M059J (cell line): ENCODE data around the genes CYP51A1, ANKIB1, TFPI2 and GNGT1.

DNA sequence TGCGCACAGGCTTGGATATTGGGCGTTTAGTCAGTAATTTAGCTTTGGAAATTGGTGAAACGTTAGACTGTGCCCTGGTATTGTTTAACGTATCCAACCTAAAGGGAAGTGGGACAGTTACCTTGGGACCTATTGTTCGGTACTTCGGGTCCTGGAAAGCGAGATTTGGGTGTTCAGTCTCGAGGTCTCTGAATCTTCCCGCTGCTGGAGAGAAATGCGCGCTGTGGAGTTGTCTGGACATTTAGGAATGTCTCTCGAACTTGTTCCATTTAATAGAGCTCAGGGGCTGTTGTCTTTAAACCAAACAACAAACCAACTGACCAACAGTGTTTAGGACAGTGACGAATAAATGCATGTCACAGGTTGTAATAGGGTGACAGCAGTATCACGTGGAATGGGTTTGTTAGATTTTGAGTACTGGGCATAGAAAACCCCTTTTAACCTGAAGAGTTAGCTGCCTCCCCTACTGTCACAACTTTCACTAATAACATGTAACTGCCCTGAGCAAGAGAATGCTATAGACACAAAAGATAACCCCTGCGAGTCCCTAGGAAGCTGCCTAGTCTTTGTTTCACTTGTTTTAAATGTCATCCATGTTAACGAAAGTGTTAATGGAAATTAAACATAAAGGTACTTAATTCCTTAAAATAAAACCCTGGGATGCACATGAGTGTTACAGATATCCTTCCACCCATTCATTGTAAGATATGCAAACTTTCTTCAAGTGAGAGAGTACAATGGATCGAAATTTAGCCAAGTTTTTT is 1.1 kb downstream of the CDK14 start:
- RAMPAGE, long total RNA, result no peak

DNA sequence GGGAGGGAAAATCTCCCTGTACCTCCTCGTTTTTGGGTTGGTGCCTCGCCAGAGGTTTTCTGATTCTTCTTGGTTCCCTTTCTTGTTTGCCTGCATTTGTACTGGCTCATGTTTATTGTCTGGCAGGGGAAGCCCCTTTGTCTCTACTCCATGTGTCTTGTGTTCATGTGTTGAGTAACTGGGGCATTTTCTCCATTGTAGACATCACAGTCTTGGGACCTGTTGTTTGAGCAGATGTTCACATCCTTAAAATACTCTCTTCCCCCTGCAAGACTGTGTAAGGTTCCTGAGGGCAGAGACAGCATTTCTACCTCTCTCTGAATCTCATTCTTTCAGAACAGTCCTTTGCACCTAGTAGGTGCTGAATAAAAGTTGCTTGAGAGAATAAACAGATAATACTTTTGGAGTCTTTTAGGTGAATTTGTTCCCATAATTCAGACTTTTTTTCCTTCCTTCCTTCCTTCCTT is 25.1 kb downstream of the CDK14 start:
- RAMPAGE, long total RNA, result no peak

DNA sequence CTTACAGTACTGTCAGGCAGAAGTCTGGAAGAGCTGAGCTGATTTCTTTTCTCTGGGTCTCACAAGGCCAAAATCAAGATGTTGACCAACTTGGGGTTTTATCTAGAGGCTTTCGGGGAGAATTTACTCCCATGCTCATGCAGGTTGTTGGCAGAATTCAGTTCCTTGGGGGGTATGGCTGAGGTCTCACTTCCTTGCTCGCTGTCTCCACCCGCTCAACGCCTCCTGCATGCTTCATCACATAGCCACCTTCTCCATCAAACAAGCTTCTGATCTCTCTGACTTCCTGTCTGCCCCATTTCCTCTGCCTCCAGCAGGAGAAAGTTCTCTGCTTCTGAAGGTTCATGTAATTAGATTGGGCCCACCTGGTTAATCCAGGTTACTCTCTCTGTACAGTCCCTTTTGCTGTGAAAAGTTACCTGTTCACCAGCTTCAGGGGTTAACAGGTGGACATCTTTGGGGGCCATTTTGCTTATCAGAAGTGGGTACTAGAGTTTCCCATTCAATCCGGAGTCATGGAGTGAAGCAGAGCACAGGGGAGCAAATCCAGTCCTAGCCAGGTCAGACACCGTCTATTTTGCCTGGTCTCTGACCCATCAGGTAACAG is 179.0 kb upstream of the FZD1 start:
- RAMPAGE, long total RNA, result no peak

DNA sequence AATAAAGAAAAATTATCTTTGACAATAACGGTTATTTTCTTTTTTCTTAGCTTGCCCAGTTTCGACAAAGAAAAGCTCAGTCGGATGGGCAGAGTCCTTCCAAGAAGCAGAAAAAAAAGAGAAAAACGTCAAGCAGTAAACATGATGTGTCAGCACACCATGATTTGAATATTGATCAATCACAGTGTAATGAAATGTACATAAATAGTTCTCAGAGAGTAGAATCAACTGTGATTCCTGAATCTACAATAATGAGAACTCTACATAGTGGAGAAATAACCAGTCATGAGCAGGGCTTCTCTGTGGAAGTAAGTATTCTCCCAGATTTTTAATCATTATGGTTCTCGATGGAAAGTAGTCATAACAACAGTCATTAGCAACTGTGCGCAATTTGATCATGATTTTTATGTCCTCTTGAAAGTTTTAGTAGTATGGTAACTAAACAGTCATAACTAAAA is 33.0 kb downstream of the AKAP9 start:
- RAMPAGE, long total RNA, result no peak

- RAMPAGE, long total RNA, result no peak
These were observed 60.2 kb downstream of the AKAP9 start for GRCh38 chr7:92000648-92001561.

DNA sequence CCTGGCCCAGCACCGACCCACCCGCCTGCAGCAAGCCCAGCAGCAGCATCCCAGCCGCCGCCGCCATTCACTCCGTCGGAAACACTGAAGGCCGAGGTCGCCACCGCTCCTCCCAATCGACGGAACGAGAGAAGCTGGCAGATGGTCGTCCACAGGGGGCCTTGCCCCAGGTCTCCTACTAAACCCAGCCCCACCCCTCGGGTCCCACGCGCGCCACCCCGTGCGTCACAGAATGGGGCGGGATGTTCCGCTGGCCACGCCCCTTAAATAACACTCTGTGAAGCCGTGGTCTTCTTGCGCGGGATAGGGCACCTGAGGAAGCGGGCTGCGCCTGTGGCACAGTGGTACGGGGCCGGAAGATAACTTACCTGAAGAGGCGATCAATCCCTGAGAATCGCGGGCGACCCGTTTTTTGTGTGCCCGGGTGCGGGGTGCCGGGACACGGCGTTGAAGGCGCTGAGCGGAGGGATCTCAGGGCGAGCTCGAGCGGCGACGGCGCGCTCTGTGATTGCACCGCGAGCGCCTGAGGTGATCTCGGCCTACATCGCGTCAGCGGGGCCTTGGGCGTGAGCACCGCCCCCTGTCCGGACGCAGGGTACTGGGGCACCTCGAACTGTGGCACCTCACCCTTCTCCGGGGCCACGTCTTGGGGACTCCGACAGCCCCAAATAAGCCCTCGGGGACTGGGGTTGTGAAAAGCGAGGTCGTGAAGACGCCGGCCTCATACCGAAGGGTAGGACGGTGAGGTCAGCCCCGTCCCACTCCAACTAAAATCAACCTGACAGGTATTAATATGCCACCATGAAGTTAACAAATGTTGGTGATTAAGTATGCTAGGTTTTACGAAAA is at the start of gene CYP51A1:
Gene CYP51A1, minus strand, starts transcription at position 180 of the 849 bp plus-strand sequence.
- RAMPAGE, long total RNA, result no peak

DNA sequence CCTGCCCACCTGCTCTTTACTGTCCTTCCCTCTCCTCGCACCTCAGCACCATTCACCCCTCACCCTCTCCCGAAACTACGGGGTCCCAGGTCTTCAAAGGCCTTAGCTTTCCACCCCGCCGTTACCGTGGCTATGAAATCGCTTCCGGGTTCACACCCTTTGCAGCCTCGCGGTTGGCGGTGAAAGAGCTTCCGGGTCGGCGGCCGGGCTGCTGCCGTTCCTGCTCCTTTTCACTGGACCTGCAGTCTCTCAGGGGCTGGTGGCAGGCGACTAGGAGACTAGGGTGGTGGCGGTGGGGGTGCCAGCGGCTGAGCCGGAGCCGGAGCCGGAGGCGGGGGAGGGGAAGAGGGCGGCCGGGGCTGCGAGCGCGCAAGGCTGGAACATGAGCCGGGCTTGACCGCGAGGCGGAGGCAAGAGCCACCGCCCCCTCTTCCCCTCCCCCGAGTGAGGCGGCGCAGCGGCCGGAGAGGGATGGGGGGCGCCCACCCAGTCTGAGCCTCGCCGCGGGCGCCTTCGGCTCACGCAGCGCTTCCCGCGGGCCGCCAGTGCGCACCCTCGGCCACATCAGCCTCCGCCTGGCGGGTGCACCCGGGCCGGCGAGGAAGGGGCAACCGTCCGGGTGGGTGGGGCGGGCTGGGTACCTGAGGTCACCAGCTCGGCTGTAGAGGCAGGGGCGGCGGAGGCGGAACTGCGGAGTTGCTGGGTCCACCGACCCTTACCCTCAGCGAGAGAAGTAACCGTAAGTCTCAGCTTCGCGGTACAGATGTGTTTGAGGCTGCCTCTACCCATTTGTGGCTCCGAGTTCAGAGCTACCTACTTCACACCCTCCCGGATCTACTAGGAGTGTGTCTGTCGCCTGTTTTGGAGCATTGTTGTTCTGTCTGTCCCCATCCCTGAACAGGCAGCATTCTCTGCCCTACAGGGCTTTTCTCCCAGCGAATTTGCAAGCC is at the start of gene ANKIB1:
Gene ANKIB1, plus strand, starts transcription at position 194 of the 950 bp plus-strand sequence.
- RAMPAGE, long total RNA, result no peak

DNA sequence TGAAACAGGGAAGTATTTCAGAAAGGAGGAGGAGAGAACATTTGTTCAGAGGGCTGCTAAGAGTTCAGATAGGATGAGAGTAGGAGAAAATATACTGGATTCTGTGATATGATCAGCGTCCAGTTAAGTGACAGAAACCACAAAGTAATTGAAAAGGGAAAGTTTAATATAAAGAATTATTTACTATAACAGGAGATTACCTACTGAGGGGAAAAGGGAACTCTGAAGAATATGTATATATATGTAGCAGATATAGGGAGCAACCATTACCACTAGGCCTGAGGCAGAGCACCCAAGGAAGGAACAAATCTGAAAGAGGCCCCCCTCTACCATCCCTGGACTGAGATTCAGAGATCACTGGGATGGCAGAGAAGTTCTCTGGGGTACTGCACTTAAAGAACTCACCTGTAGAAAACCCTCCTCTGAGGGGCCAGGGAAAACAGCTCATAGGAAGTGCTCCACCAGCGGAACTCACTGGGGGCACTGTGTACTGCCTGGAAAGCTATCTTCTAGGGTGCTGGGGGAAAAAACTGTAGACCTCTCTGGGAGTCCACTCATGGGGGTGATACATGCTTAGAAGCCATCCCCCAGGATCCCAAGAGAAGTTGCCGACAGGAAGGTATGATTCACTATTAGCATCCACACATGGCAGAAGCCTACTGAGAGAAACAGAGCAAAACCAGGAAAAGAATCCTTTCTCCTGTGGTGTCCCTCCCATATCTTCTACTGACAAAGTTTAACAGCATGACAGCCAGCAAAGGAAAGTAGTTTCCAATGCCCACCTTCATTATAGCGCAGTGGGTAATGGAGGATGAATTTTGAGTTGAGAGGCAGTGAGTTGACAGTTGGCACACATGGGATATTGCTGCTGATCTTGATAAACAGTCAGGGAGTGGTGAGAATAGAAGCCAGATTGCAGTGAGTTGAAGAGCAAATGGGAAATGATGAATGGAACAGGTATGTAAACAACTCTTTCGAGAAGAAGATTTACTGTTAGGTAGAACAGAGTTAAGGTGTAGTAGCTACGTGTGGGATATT is 20.7 kb downstream of the ANKIB1 start:
- RAMPAGE, long total RNA, result no peak

DNA sequence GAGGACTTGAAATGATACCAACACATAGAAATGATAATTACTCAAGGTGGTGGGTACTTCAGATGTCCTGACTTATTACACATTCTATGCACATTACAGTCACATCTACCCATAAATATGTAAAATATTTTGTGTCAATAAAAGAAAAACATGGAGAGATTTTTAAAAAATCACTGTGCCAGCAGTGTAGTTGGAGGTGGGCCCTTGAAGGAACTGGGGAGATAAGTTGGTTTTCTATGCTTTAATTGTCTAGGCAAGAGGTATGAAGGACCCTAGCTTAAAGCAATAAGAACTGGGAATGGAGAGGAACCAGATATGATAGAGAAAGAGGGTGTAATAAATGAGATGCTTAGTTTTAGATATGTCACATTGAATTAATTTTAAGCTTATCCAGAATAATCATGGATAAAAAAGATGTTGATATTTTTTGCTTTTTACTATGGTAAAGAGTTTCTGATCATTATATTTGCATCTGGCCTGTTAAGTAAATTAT is 76.6 kb upstream of the GATAD1 start:
- RAMPAGE, long total RNA, result no peak

DNA sequence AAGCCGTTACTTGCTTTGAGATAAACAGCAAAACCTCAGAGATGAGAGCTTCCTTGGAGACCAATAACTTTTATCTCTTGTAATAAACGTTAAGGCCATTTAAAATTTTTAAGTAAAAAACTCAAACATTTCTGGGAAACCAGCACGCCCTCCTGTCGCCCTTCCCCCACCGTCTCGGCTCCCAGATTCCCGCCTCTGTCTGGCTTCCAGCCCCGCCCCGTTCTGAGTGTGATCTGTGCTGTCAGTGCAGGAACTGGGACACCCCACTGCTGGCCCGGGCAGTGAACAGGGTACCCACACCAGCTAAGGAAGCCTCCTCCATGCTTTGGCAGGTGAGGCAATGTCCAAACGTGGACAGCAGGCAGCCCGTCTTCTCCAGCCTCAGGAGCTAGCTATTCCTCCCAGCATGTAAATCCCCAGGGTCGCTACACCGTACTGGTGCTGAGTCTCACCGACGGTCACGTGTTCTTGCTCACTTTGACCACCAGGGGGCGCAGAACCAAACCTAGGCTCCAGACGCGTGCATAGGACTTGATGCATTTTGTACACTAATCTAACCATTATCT is 22.9 kb upstream of the GATAD1 start:
- RAMPAGE, long total RNA, result no peak

DNA sequence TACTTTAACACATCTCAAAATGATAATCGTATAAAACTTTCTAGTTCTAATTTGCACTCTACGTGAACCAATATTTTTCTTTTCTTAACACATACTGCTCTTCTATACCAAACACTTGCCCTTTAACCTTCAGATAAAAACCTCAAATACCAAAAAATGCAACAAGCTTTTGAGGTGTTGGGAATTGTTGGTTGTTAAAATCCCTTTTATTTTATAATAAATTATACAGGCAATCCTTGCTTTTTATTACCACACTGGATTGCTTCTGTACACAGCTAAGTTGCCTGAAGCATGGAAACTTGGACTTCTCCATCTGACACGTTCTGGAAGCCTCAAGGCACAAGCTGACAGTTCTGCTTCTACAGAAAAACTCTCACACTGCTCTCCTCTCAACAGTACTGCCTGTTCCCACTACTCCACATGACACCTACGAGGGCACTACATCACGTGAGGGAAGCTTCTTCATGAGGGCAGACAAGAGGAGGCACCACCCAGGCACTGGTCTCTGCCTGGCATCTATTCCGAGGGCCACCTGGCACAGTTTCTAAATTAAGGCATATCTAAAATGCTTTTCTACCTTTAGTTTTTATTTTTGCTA is 16.7 kb upstream of the FAM133B start:
- RAMPAGE, long total RNA, result no peak

GRCh38 chr7:92610243-92610911 is 20.2 kb upstream of the FAM133B start:
- RAMPAGE, long total RNA, result no peak

GRCh38 chr7:92627975-92628274 is 37.7 kb upstream of the FAM133B start:
- RAMPAGE, long total RNA, result no peak

DNA sequence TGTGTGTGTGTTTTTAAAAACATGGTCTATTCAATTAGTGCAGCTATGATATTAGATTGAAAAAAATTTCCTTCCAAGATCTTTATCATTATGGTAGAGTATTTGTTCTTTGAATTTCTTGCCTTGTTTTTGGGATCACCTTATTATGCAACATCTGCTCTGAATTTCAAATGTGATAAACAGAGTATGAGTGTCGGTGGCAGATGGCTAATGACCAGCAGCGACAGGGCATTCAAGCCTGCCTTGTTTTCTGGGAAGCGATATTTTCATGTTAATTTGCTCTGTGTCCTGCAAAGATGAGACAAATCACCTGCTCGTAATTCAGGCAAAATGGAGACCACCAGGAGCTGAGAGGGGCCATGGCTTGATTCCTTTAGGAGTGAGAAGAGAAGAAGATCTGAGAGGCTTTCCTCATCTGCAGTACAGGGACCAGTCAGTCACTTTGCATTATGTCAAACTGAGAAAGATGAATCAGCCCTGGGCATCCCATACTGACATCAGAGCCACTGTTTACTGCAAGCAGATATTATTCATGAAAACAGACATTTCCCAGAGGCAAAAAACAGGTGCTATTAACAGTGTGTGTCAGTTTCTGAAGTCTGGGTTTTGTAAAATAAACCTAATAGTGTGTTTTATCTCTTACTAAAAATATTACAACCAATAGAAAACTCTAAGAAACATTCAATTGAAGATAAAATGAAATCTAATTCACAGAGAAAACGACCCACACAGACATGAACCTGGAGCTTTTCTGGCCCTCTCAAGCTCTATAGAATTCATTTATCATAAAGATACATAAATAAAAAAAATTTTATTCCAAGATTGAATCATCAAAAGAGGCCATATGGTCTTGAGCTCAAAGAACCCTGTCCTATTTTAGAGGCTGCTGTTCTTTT is 67.6 kb downstream of the CDK6 start:
- RAMPAGE, long total RNA, result no peak

DNA sequence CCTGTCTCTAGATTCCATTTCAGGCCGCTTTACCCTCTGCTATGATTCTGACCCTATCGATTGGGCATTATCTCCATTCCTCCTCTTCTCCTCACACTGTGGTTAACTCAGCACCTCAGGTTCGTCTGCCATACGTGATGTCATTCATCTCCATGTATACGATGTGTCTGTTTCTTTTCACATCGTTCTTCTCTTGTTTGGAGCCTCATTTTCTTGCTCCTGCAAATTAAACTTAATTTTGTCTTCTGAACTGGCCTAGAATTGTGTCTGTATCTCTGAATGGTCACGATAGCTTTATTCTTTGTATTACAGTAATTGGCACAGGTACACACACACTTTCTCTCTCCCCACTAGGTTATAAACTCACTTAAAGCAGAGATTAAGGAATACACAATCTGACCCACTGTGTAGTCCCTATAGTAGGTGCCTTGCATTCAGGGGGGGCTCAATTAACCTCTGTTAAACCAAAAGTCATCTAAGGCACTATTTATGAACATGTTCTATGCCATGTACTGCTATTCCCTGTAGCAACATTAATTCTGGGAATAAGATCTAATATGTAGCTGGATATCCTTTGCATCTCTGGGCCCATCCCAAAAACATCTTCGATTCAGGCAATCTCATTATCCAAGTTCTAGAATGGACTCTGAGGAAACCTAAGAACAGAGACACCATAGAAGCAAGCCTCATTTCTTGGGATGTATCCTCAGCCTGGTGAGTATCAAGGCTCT is 36.0 kb downstream of the CDK6 start:
- RAMPAGE, long total RNA, result no peak

GRCh38 chr7:93171061-93171370 is 22.8 kb upstream of the SAMD9L start:
- RAMPAGE, long total RNA, result no peak

DNA sequence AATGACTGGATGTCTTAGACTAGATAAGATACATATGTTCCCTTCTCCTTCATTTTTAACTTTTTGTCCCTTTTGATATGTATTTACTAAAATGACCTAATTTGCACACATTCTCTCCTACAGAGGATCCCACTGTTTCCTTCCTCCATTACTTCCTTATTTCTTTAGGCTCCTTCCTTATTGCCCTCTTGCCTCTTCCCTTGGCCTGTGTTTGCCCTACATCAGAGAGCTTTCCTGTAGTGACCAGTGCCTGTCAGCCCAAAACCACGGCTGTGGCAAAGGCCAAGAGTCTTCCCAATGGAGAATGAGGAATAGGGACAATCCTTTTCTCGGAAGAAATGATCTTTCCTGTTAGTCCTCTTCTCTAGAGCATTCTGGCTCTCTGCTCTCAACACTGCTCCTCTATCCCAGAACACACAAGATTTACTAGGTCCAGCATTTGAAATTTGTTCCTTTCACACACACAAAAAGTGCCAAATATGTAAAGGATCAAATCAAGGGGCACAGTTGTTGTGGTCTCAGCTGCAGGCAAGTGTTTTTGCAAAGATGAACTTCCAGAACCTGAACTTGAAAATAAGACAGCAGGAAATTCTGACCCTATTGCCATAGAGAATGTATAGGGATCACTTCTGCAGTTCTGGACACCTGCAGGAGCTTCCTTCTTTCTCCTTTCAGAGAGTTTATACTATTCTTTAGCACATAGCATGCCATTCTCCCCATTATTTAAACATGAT is 23.2 kb downstream of the HEPACAM2 start:
- RAMPAGE, long total RNA, result no peak

- RAMPAGE, long total RNA, result no peak
These were observed 83.9 kb downstream of the VPS50 start for GRCh38 chr7:93315933-93316591.

GRCh38 chr7:93890573-93891212 is at the start of gene TFPI2:
TSS of gene TFPI2 (minus strand) at chr7:93890753.
- RAMPAGE, long total RNA, result no peak

- RAMPAGE, long total RNA, result no peak
These were observed at the start of gene GNGT1 for GRCh38 chr7:93906361-93906640. TSS of gene GNGT1 (plus strand) at chr7:93906567.